Thoracic aorta (tissue), 1 donor: ENCODE measurements around a stretch of chr16.

GRCh38 chr16:65122662-65123413 lies 975 bp upstream of the CDH11 start:
- RAMPAGE, long total RNA: no peak

- RAMPAGE, long total RNA: no peak
These were observed 4.0 kb upstream of the CDH11 start for GRCh38 chr16:65125586-65126531.

DNA sequence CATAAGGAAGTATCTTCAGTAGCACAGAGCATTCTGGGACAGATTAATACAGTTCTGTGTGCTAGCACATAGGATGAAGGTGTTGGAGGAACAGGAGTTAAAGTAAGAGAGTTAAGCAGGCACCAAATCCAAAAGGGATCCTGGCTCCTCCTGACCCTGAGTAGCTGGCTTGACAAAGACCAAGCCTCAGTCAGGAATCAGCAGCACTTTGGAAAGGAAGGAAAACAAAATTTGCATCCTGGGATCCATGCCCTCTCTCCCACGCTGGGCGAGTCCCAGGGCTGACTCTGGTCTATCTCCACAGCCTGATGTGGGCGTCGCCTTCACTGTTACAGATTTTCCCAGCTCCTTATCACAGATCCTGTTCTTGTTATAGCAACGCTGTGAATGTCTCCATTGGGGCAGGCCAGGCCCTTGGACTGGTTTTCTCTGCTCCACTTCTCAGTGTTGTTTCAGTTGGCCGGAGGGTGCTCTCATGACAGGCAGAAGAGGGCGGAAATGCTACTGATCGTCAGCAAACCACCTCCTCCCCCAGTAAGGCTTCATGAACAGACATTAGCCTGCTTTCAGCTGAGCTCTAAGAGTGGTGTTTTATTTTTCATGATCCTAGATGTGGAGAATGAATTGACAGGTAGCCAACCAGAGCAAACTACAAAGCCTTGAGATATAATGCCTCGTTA lies 127.9 kb upstream of the CDH11 start:
- RAMPAGE, long total RNA: no peak

DNA sequence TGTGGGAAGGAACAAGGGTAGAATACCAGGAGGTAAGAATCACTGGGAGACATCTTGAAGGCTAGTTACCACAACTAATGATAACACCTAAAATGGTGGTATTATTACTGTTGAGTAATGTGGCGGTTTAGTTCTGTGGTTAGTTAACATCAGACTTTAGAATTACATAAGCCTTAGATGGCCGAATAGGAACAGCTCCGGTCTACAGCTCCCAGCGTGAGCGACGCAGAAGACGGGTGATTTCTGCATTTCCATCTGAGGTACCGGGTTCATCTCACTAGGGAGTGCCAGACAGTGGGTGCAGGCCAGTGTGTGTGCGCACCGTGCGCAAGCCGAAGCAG lies 567.9 kb upstream of the CDH11 start:
- RAMPAGE, long total RNA: no peak

DNA sequence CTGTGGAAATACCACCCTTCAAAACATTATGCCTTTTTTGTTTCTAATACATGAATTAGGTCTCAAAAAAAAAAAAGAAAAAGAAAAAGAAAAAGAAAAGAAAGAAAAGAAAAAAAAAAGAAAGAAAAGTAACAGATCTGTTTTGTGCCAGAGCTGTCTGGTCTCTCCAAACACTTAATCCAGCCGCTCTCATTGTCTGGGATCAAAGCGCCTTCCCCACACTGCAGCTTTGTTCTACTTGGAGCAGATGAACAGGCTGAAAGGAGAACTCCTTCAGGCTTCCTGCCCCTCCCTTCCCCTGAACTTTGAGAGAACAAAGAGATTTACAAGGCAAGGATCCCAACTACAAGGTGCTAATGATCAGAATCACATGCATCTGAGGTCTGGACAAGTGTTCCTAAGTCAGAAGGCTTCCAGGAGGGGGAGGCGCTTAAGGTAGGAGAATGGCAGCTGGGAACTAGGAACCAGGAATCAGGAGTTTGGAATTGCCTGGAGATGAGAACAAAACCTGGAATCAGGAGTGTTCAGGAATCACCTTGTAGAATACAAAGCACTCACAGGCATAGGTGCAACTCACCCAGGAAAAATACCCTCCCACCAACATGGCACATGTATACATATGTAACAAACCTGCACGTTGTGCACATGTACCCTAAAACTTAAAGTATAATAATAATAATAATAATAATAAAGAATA lies 606.3 kb upstream of the CDH11 start:
- RAMPAGE, long total RNA: no peak

GRCh38 chr16:65965605-65965922 lies 400.9 kb upstream of the CDH5 start:
- RAMPAGE, long total RNA: no peak

DNA sequence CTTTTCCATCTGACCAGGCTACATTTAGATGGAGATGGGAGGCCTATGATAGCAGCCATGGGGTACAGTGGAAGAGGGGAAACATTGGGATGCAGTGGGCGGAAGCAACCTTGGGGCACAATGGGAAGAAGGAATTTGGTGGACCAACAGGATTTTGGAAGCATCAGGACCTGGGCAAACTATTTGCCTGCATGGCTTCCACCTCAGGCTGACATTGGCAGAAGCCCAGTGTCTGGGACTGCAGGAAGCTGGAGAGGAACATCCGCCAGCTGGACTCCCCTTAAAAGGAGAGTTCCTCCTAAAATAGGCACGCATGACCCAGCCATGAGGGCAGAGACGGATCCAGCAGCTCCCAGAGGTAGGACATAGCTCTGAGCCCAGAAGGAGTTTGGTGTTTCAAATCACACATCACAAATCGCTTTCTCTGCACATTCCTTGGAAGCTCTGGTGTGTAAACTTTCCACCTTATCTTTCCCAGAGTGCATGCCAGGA lies 231.2 kb upstream of the CDH5 start:
- RAMPAGE, long total RNA: no peak

DNA sequence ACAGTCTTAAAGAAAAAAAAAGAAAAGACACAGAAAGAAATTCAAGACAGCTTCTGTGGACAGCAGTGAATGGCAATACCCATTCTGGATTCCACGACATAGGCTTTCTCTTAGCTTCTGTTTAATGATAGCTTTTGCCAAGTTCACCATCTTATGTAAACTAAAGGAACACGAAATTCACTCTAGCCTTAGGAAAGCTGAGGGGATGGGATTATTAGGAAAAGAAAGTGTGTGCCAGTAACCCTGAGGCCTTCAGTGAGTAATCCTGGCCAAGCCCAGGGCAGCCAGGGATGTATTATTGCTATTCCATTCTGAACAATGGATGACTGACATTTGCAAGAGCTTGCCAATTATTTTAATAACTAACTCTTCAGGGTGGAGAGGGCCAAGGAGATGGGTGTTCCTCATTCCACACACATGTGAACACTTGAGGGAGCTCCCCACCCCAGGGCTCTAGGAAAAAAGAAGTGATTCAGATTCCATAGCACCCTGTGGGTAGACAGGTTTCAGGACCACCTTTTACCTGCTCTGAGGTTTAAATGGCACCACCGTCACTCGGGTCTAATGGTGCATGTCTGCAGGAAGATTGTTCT lies 41.7 kb downstream of the TK2 start:
- RAMPAGE, long total RNA: no peak

GRCh38 chr16:66523835-66524463 lies 26.0 kb downstream of the TK2 start:
- RAMPAGE, long total RNA: no peak

- RAMPAGE, long total RNA: no peak
These were observed 910 bp downstream of the TK2 start for GRCh38 chr16:66548877-66549547.

GRCh38 chr16:66613902-66615065 lies 9.8 kb downstream of the CMTM3 start:
- RAMPAGE, long total RNA: no peak

DNA sequence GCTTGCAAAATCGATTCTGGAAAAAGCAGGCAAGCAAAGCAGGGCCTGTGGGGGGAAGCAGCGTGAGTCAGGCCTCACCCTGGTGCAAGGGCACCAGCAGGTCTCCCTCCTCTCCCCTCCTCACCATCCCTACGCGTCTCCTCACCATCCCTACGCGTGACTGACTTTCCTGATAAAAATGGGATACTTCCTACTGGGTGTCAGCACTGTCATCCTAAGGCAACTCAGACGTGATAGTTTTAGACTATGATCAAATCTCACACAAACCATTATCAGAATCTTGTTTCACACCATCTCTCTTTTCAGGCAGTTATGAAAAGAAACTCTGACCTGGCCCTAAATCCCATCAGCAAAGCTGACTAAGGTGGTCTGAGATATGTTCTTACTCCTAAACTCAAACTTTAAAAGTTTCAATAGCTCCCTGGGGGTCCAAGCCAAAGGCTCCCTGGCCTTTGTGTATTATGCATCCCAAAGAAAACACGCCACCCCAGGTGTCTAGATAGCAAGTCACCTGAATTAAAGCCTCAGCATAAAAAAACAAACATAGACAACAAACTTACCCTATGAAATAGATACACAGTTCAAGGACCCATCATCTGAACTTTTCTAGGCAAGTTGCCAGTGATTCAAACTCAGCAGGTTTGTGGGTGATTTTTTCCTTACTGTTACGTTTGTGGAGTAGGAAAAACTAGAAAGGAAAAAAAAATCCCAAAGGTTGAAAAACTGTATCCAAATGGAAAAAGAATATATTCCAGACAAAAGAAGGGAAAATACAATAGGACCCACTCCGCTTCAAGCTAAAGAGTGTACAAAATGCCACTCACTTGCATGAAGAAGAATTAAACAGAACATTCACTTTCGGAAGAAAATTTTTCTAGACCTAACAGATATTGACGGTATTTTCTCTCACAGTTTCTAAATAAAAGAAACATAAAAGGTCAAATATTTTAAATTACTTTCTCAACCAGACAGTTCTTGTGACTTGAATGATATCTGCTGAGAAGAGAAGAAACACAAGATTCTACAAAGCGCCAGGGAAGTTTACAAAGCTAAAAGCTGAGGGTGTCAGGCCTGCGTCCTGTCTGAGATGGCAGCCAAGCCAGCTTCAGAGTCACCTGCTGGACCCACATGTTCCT lies 12.5 kb downstream of the CMTM3 start:
- RAMPAGE, long total RNA: no peak

DNA sequence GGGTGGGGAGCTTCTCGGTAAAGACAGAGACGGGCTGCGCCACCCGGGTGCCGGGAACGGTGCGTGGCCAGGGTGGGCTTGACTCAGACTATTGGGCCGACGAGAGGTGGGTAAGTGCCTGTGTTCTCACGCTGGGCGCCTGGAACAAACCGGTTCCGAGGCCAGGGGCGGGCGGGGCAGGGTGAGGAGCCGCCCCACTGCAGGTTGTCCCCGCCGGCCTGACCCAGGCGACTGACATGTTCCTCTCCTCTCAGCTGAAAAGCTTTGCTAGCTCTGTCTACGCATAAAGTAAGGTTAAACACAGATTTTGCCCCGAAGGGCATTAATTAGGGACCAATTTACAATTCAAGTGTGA lies 564 bp upstream of the CMTM4 start:
- RAMPAGE, long total RNA: no peak

DNA sequence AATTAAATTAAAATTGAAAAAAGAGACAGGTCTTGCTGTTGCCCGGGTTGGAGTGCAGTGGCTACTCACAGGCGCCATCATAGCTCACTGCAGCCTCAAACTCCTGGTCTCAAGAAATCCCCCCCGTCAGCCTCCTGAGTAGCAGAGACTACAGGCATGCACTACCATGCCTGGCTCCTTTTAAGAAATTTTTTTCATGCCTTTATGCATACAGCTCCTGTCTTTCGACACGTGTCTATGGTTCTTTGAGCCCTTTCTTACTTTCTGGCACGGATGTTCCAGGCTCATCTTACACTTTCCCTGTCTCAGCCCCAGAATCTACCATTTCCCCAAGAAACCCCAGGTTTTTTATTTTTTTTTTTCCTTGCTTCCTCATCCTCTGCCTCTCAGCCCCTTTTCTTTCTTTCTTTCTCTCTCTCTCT lies 13.9 kb upstream of the CMTM4 start:
- RAMPAGE, long total RNA: no peak

DNA sequence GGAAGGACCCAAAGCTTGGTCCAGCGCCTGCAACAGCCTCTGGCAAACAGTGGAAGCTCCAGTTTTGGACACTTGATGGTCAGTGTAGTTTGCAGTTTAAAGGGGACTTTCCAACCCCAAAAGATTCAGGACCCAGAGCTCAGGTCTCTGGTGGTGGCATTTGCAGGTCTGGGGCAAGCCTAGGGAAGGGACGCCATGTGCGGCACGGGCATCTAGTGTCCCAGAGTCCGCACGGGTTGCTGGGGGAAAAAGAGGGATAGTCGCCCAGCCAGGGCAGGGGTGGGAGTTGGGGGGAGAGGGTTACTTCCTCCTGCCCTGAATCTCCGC lies 305 bp upstream of the CA7 start:
- RAMPAGE, long total RNA: no peak

DNA sequence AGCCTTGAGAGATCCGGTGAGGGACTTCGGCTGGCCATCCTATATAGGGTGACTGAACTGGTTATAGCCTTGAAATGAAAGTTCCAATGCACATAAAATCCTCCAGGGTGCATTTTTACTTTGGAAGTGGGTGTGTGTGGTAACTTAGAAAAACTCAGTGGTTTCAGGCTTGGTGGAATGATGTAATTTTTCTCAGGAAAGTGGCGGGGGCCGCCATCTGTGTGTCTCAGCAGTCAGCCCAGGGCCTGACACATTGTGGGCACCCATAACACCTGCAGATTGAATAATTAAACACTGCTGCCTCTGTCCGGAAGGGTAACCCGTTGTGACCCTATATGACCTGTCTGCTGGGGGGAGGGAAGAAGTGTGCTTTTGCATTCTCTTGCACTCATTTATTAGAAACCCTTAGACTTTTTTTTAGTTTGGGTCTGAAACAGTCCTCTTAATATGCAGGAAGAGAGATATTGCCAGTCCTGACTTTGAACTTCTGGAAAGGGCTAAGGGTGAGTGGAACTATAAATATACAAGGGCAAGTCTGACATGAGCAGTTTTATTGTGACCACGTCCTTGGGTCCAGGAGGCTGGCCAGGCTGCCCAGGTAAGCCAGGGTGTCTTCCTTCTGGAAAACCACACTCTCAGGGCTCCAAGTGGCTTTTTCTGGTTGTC lies 2.1 kb upstream of the PDP2 start:
- RAMPAGE, long total RNA: no peak

GRCh38 chr16:66947728-66948044 lies 12.4 kb downstream of the CES2 start:
- RAMPAGE, long total RNA: no peak

DNA sequence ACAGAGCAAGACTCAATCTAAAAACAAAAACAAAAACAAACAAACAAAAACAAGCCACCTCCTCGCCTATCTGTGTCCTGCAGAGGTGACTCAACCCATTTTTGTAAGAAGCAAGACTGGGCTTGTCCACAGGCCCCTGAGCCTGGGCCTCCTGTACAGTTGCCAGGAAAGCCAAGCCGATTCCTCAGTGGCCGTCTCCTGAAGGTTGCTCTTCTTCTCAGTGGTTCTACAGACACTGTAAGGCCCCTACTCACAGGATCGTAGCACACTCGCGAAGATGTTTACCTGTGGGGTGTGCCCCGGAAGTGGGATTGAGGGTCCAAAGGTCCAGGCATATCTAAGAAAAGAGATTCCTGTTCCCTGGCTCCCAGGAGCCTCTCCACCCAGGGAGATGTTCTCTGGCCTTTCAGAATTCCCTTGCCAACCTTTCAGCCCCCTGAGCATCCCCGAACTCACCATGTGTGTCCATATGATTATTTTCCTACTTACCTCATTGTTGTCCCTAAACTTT lies 7.6 kb upstream of the CES3 start:
- RAMPAGE, long total RNA: no peak

GRCh38 chr16:67029569-67030608 lies 940 bp downstream of the CBFB start:
- RAMPAGE, long total RNA: no peak

DNA sequence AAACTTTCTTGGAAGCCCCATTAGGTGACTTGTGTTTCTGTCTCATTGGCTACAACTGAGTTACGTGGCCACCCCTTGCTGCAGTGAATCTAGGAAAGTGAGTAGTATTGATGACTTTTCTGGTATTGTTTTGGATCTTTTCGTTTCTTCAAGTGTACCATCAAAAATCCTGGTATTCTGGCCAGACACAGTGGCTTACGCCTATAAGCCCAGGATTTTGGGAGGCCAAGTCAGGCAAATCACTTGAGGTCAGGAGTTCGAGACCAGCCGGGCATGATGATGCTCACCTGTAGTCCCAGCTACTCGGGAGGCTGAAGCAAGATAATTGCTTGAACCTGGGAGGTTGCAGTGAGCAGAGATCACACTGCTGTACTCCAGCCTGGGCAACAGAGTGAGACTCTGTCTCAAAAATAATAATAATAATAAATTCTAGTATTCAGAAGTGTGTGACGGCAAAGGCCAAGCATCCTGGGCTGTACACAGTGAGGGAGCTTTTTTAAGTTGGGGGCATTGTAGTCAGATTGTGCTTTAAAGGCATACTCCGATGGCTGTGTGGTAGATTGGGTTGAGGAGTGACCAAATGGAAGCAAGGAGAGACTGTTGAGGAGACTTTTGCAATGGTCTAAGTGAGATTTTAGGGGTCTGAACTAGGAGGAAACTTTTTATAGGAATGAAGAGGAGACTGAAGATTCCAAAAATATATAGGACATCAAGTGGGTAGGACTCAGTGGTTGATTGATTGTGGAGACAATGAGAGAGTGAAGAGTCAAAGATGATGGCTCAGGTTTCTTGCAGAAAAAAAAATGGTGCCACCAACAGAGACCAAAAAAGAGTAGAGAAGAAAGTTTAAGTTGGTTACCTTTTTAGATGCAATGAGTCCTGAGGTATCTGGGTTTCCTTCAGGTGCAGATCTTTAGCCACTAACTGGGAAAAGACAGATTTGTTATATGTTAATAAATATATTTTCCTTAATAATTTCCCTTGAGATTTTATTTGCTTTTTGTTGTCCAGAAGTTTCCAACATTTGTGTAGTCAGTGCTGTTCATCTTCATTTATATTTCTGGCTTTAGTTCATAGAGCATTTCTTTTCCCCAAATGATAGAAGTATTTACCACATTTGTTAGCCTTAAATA lies 29.7 kb upstream of the PHAF1 start:
- RAMPAGE, long total RNA: no peak